ENCODE measurements around a stretch of chr2.

GRCh38 chr2:127143703-127144754 lies 37.1 kb upstream of the BIN1 start:
- PRO-cap = no peak

DNA sequence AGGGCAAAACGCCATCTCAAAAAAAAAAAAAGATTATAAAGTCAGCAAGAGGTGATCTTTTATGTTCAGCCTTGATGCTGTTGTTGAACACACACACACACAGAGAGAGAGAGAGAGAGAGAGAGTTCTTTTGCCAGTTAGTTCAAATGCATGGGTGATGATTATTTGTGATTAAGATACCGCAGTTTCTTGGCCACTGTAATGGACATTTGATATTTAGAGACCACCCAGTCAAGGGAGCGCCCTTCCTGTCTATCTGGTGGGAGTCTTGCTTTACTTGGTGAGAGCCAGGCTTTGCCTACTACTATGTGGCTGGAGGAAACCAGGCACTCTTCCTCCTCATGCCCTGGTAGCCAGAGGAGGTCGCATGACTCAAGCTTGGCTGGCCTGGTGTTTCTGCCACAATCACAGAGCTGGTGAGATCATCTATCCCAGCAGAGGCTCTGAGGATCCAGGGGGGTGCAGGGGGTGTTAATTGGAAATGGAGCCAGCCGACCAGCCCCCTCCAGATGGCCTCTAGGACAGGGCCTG lies 46.6 kb upstream of the BIN1 start:
- PRO-cap = no peak

DNA sequence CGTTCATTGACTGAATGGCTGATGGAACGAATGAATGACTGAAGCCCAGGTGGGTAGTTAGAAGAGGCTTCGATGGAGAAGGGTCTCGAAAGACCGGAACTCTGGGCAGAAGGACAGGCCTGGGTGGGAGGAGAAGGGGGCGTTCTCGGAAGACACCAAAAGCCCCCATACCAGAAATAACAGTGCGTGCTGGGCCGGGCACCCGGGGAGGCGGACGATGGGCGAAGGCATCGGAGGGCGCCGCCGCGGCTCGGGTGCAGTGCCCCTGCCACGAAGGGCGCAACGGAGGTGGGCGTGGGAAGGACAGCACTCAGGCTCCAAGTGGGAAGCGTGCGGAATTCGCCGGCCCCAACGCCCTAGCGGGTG lies 1.5 kb downstream of the CYP27C1 start:
- PRO-cap = unidirectional peak, plus-strand start at position 182 of the sequence

- PRO-cap = no peak
These were observed 12.8 kb downstream of the MAP3K2 start for GRCh38 chr2:127374820-127375574.

DNA sequence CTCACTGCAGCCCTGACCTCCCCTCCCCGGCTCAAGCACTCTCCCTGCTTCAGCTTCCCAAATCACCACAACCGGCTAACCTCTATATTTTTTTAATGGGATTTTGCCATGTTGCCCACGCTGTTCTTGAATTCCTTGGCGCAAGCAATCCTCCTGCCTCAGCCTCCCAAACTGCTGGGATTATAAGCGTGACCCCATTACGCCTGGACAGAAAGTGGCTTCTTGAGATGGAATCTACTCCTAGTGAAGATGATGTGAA lies 3.1 kb downstream of the MAP3K2 start:
- PRO-cap = no peak

DNA sequence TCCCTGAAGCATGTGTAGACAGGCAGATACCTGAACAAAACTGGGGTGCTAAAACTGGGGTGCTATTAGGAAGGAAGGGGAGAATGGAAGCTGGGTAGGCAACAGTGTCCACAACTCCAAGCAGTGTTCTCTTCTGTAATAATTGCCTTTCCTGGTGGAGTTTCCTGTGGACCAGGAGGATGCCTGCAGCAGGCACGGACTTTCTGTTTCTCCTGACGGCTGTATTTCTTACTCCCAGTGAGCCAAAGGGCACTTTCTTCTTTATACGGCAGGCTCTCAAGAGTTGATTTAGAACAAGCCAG lies 13.1 kb upstream of the PROC start:
- PRO-cap = no peak

DNA sequence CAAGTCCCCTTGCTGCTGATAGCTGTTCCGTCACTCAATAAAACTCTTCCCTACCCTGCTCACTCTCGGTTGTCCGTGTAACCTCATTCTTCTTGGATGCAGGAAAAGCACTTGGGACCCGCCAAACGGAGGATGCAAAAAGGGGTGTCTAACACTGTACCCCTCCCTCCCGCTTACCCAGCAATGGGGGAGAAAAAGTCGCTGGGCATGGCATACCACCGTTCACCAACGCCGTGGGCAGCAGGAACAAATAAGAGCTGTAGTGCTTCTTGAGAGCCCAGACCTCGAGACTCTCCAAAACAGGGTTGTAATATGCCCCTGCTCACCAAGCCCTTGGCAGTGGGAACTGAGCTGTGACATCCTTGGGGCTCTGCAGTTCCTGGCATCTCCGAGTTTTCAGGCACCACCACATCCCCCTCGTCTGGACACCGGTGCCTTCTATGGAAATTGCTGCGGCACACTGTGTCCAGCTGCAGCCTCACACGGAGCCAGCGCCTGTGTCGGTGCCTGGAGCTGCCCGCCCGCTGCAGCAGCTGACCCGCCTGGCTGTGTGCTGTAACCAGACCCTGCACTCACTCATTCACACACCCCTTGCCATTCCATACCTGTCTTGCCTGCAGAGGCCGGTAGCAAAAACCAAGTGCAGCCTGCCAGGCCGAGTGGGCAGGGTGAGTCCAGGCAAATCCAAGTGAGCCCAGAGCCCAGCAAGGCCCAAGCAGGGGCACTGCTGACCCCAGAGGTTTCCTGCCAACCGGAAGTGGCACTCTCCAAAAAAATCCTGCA lies 11.9 kb downstream of the IWS1 start:
- PRO-cap = no peak

DNA sequence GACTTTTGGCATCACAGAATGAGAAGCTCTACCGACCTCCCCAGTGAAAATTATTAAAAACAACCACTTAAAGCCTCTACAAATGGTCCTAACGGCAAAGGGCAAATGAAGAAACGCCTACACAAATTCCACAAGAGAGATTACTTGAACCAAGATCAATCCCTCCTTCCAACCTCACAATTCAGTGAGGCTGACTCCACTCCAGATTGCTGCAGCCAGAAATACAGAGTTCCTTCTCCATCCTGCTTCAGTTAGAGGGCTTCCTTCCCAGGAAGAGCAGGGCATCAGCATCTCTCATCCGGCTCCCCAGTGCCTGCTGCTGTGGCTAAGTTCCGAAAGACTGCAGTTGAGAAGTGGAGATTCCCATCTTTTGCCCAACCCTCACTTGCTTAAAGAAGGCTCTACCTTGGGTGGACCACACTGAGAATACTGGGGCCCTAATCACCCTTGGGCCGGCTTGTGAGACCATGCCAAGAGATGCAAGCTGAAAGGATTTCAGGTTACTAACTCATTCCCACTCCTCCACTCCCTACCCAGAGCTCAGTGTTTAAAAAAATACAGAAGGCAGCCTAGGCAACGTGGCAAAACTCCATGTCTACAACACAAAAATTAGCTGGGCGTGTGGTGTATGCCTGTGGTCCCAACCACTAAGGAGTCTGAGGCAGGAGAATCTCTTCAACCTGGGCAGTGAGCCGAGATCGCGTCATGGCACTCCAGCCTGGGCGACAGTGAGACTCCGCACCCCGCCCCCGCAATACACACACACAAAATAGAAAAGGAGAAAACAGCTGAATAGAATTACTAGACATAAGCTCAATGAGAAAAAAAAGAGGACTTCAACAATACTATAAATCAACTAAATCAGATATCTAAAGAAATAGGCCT lies 10.4 kb downstream of the IWS1 start:
- PRO-cap = no peak

DNA sequence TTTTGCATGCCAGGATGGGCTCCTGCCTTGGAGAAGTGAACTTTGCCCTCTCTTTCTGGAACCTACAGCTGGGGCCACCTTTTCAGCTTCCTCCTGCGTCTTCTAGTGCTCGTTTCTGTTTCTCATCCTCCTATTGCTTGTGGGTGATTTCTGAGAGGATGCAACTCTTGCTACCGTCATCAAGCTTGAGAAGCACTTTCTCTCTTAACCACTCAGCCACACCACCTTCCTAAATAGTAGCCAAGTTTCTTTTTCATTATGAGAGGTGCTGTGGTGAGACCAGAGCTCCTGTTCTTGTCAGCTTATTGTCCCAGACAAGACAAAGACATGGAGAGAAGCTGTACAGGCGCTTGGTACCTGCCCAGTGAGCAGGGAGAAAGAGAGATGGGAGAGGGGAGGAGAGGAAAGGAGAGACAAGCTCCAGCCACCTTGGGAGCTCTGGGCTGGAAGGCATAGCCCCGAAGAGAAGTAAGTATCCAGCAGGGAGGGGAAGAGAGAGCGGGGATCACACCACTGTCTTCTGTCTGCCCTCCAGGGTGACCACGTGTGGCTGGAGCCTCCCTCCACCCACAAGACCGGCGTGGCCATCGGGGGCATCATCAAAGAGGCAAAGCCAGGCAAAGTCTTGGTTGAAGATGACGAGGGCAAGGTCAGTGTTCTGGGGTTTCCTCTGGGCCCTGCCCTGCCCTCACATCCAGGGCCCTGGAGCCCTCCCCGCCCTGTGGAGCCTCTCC lies 28.3 kb downstream of the MYO7B start:
- PRO-cap = no peak

- PRO-cap = no peak
These were observed 18.5 kb upstream of the GPR17 start for GRCh38 chr2:127627411-127627835.

DNA sequence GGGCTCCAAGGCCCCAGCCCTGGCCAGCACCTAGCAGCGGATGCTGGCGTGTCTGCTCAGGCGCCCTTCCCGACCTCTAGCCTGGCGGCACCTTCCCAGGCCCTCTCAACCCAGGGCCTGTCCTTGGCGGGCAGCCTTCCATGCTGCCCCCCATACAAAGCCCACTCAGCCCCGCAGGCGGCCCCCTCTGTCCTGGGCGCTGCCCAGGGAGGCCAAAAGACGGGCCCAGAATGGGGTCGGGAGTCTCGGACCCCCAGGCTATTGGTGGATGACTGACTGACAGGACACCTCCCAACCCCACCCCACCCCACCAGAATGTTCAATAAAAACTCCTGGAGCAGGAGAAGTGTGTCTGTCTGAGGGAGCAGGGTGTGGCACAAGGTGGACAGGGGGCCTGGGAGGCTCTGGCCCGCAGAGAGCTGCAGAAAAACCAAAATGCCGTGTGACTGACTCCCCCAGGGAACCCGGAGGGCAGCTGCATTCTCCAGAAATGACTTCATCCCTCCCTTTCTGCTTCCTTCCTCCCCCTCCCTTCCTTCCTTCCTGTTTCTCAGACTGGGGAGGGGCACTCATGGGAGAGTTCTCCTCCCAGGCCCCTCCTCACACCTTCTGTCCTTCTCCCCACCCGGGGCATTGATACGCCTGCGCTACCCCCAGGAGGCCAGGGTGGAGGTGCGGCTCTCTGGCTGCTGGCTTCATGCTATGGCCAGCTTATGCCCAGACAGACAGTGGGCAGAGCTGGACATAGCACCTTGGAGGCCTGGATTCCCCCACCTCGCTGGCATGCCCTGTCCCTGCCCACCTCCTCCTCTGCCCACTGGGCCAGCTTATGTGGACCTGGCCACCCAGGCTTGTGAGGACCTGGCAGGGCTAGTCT lies 8.3 kb upstream of the GPR17 start:
- PRO-cap = bidirectional peak, plus-strand start at position 553 of the sequence, minus-strand start at position 406 of the sequence

DNA sequence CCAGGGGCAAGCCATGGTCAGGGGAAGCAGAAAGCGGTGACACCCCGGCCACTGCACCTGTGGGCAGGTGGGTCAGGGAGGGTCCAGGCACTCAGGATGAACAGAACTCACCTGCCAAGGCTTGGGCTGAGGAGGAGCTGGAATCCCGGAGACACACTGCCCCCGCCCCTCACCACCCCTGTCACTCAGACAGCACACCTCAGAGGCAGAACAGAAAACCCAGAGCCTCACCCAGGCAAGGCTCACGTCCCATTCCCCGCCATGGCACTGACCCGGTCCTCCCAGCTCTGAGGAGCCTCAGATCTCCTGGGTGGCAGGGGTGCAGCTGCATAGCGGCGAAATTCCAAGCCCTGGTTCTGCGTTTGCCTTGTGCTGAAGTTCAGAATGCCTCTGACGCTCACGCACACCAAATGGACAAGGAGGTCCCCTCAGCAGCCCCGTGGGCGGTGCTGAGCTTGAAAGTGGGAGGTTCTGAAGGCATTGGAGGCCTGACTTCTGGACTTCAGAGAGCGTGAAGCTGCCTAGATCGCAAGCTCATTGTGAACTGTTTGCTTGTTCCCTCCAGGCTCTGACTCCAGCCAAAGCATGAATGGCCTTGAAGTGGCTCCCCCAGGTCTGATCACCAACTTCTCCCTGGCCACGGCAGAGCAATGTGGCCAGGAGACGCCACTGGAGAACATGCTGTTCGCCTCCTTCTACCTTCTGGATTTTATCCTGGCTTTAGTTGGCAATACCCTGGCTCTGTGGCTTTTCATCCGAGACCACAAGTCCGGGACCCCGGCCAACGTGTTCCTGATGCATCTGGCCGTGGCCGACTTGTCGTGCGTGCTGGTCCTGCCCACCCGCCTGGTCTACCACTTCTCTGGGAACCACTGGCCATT lies 4.4 kb downstream of the GPR17 start:
- PRO-cap = no peak

GRCh38 chr2:127652749-127653548 lies 7.0 kb downstream of the GPR17 start:
- PRO-cap = no peak

GRCh38 chr2:127663016-127663639 lies 12.2 kb downstream of the LIMS2 start:
- PRO-cap = no peak

DNA sequence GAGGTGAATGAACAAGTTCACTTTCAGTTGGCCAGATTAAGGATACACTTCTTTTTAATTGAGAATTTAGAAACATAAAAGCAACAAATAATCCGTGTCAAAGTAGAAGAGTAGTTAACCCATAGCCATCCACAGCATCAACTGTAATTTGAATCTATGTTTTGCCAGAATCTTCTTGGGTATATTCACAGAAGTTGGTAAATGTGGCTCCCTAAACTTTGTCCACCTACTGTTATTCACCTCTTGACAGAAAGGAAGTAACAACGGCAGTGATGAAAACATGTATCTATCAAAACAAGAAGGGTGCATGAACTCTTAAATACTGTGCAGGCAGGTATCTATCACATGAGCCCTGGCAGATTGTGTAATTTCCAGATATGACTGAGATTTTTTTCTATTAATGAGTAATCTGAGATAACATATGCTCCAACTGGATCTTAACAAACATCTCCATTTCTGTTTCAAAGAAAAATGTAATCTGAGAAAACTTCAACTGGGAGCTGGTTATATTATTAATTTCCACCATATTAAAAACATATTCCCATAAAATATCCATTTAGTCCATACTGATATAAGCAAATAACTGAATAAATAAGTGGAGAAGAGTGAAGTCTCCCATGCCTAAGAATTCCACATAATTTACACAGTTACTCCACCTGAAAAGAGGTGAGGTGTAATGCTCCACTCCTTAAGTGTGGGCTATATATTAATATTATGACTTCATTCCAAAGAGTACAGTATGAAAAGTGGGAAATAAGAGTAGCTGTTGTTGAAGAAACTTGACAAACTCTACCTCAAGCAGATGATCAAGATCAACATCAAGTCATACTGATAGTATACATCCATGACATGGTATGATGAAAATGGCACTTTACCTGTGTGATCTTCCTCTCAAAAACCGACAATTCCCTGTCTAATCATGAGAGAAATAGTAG lies 36.7 kb downstream of the SFT2D3 start:
- PRO-cap = no peak

GRCh38 chr2:127747629-127748962 lies 46.8 kb downstream of the SFT2D3 start:
- PRO-cap = no peak

- PRO-cap = no peak
These were observed 14.3 kb downstream of the WDR33 start for GRCh38 chr2:127796530-127797277.

- PRO-cap = no peak
These were observed 1.2 kb upstream of the POLR2D start for GRCh38 chr2:127859095-127859704.

GRCh38 chr2:127884238-127885124 lies 1.3 kb downstream of the AMMECR1L start:
- PRO-cap = unidirectional peak, plus-strand start at chr2:127884992

DNA sequence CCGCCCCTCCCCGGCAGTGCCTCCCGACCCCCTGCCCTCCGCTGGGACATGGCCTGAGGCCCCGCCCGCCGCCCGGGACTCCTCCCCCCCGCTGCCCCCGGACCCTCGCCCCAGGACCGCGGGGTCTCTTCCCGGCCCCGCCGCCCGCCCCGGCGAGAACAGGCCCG lies 309 bp downstream of the AMMECR1L start:
- PRO-cap = no peak

Data from neuron (in vitro differentiated cells).